Iris pigment epithelial cell (primary cell): ENCODE results near the genes AATF, HNF1B and SRCIN1.

DNA sequence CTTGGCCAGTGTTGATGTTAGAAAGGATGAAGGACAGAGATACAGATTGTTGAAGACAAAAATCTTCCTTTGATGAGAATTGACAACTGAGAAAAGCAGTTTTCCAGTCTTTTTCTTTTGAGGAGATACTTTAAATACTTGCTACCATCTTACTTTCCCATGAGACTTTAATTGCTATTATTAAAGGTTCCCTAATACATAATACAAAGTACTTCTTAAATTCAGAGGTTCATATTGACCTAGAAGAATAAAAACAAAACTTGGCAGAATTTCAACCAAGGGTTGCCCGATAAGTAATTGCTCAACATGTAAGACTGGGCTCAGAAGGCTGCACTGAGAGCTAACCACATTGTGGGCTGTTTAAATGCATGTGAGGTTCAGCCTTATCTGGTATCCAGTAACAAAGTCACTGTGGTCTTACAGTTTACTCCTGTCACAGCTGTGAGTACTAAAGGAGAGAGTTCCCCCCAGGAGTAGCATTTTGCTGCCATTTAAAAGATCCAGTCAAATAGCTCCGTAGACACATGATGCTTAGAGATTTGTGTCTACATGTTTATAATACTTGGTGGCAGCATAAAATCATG lies 1.7 kb upstream of the DHRS11 start:
- RRBS = no CpG with 5 or more reads among the region's 2 CpGs

- RRBS = no CpG with 5 or more reads among the region's 8 CpGs
Observed at GRCh38 chr17:36642601-36642862, 41.1 kb downstream of the MRM1 start.

GRCh38 chr17:36727654-36728274 lies 126.4 kb downstream of the MRM1 start:
- RRBS = no CpG with 5 or more reads among the region's 13 CpGs

- RRBS = no CpG with 5 or more reads among the region's 21 CpGs
Observed at GRCh38 chr17:36807528-36807989, 129.7 kb upstream of the LHX1 start.

DNA sequence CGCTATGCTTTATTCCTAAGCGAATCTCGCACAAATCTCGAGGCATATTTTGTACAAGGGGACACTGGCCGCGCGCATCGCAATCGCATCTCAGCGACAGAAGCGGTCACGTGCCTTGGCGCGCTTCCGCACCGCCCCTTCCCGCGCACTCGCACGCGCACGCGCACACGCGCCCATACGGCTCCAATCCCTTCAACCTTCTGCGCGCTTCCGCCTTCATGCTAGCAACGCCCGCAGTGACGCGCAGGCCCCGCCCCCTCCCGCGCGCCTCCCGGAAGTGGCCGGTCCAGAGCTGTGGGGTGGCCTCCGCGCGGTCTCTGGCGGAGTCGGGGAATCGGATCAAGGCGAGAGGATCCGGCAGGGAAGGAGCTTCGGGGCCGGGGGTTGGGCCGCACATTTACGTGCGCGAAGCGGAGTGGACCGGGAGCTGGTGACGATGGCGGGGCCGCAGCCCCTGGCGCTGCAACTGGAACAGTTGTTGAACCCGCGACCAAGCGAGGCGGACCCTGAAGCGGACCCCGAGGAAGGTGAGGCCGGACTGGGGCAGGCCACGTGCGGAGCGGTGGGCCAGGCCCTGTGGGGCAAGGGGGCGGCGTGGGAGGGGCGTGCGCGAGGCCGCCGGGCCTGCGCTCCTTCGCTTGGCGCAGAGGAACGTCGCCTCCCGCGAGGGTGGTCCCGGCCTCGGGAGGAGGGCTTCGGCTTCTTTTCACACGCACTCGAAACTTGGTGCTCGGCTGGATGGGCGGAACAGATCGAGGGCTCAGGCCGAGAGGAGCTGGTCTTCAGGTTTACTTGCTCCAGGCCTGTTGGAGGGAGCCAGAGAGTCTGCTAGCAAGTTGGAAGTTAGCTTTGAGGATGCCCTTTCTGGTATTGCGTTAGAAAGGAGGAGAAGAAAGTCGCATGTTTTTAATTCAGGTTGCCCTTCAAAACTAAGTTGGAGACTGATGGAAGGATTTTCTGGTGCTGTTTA lies at the start of gene AATF:
TSS of gene AATF (plus strand) at position 265 of the 970 bp plus-strand sequence.
- RRBS = no CpG with 5 or more reads among the region's 94 CpGs

DNA sequence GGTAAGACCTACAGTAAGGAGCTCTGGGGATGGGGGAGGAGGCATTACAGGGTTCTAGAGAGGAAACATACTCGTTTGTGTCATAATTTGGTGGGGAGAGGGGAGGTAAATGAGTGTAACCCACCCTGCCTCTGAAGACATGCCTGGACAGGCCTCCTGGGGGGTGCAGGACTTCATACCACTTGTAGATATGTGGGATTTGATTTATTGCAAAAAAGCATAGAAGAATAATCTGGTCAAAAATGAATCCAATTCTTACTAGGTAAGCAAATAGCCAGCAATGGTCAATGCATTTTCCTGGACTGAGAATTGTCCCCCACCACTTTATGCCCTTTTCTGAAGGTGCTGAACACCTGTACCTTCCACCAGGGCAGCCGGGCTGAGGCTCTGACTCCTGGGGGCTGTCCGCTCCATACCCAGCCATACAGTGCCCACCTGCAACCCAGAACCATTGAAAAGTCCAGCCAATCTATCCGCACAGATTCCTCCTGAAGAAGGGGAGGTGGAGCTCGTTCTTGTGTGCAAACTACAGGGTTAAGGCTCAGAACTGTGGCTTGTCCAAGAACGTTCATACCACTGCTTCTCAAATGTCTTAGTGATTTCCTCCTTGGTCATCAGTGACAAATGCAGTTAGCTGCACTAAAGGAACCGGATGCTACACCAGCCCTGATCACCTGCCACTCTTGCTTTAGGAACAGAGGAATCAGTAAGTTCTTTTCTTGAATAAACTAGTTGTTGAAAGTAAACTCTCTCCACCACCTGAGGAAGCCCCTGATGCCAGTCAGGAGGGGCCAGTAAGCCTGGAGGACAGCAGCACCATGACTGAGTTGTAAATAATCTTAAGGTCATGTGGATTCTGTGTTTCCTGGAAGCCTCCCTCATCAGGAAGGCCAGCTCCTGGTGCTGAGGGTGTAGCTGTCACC lies 136.8 kb downstream of the AATF start:
- RRBS = no CpG with 5 or more reads among the region's 7 CpGs

DNA sequence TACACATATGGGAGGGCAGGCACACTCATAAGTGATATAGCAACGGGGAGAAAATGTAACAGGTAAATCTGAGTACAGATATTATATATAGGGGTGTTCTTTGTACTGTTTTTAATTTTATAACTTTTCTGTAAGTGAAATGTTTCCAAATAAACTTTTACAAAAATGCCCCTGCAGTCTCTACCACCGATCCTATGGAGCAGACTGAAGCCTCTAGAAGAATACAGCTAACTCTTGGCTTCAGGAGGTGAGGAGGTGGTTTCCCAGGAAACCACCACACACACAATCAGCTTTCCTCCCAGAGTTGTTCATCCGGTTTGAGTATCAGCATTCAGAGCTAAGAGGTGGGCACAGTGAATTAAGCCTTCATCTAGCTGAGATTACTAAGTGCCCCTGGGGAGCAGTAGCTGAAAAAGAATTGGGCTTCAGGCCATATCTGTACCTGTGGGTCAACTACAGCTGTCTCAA lies 139.6 kb downstream of the AATF start:
- RRBS = no CpG with 5 or more reads among the region's 3 CpGs

DNA sequence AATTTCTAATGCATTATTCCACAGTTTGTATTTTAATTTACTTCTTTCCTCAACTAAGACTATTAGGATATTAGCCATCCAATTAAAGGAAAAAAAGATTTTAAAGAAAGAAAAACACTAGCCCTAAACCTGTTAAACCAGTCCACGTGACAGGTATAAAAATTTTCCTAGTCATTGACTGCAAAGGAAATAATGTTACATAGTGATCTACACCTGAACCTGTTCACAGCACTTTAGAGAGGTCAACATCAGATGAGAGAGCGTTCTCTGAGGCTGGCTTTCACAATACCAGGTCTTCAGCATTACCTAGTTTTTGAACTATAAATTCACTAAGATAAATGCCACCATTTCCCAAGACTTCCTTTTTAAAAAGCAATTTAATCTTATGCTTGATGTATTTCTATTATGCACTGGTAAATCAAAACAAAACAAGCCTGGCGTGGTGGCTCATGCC lies 19.0 kb upstream of the C17orf78 start:
- RRBS = no CpG with 5 or more reads among the region's 3 CpGs

GRCh38 chr17:37449939-37450838 lies 39.5 kb upstream of the DUSP14 start:
- RRBS = no CpG with 5 or more reads among the region's 8 CpGs

DNA sequence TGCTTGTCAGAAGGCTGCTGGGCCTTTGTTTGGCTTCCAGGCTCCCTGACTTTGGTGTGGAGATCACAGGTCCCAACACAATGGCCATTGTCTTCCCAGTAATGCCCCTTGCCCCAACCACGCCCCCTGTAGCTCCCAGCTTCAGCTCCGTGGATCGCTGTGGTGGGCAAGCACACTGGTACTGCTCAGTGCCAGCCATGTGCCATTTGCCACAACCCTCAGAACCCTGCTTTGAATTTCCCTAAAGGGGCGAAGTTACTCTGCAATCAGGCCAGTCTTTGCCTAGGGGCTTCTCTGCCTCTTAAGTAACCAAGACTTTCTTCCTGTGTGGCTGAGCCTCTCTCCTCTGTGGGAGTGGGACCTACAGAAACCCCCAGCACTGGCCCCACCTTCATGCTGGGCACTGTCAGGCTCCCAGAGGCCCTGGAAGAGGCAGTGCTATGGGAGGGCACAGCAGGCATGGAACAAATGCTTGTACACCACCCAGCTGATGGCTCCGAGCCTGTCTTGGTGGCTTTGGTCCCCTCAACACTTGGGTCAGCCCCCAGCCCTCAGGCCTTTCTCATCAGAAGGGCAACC lies 14.7 kb downstream of the HNF1B start:
- RRBS = no CpG with 5 or more reads among the region's 5 CpGs

- RRBS = no CpG with 5 or more reads among the region's 5 CpGs
Observed at GRCh38 chr17:37744998-37745151, at the start of gene HNF1B. Gene HNF1B, minus strand, starts transcription at chr17:37745059.

DNA sequence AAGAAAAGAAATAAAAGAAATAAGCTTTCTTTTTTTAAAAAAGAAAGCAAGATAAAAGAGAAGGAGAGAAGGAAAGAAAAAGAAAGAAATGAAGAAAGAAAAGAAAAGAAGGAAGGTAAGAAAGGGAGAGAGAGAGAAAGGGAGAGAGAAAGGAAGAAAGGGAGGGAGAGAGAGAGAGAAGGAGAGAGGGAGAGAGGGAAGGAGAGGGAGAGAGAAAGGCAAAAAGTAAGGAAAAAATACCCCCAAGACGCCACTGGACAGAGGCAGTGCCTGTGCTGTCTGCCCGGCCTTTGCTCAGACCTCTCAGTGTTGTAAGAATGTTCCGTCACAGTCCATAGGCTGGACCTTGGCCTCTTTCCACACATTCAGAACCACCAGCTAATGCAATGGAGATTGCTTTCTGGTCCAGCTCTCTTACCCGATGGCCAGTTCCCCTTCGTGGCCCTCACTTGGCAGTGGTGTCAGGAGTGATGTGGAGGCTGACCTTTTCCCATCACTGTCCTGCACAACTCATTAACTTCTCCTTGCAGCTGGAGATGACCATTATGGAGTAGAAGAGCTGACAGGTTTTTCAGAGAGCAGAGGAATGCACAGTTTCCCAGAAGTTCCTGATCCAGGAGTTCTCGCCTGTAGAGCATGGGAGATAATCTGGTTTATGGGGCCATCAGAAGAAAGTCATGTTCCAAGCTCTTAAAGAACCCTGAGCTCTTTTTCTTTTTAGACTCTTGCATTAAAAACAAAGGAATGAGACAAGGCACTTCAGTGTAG lies 14.4 kb upstream of the HNF1B start:
- RRBS = no CpG with 5 or more reads among the region's 6 CpGs

GRCh38 chr17:37884438-37884927 lies 39.7 kb upstream of the TBC1D3K start:
- RRBS = no CpG with 5 or more reads among the region's 7 CpGs

DNA sequence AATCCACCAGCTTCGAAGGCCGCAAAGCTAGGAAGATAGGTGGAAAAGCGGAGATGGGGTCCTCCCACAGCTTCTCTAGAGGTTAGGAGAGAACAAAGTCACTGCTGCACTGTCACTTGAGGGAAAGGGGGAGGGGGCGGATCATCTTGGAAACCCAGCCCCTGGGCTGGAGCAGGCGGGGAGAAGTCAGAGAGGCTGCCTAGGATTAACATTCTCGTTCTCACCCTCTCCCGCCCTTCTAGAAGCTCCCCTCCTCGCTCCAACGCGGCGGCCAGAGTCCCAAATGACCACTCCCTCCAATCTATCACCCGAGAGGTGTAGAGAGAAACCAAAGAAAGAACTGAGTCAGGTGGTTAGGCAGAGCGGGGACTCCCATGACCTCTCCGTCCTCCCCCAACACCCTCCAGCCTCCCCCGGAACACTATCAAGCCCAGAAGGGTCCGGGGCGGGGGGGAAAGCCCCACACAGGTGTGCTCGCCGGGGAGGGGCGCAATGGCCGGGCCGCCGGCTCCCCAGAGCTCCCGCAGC lies 40.8 kb upstream of the MRPL45 start:
- RRBS = no CpG with 5 or more reads among the region's 24 CpGs

DNA sequence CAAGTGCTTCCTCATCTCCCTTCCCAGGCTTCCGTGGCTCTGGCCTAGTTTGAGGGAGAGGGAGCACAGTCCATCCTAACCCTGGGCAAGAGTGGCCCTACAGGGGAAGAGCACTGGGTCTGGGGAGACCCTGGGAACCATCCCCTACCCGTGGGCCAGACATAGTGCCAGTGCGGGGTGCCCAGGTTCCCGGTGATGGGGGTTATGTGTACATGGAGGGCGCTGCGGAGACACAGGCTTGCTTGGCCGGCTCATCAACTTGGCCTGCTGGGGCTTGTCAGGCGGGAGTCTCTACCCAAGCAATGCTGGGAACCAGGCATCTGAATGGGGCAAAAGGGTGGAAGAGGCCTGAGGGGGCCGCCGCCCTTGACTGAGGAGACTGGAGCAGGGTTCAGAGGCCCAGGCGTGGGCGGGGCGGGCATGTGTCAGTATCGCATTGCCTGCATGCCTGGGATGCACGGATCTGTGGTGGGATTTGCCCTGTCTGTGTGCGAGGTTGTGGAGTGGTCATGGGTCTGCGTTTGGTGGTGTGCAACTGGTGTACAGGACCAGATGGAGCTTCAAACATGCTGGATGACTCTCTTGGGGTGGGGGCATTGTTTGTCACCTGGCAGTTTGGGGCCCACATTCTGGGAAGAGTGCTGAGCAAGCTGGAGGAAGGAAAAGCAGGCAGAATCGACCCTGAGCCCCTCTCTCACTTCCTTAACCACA lies 21.1 kb downstream of the ARHGAP23 start:
- RRBS = no CpG with 5 or more reads among the region's 18 CpGs

- RRBS = no CpG with 5 or more reads among the region's 12 CpGs
Observed at GRCh38 chr17:38454524-38455170, 26.4 kb downstream of the ARHGAP23 start.

DNA sequence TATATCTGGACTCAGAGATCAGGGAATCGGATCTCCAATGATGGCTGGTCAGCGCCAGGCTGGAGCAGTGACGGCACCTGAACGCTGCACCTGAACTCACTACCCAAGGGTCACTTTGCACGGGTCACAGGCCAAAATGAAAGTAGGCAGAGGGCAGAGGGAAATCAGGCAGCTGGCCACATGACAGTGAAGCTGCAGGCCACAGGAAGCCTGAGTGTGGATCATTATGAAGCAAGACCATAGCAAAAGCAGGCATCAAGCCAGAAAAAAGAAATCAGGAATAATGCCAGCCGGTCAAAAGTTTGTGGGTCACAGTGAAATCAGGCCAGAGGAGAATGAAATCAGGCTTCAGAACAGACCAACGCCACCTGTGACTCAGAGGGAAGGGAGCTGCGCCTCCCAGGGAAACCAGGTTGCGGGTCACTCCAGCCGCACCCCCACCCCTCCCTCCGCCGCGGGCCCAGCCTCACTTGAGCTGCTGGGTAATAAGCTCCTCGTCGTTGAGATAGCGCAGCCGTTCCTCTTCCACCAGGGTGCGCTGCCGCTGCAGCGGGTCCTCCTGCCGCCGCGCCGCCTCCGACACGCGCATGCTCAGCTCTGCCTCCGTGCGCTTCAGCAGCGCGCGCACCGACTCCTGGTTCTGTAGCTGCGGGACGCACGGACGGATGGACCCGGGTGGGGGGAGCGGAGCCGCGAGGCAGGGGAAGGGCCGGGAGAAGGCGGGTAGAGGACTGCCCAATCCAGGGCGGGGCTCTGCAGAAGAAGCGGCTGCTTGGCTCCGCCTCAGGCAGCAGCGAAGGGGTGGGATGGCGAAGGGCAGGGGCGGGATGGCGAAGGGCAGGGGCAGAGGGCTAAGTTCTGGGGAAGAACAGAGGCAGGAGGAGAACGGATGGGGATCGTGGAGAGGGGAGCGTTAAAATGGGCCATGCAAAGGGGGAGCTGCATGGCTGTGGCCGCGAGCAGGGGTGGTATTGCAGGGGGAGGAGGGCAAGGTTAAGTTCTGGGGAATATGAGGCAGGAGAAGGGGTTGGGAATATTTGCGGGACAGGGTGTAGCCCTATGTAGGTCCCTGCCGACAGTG lies 47.7 kb downstream of the SRCIN1 start:
- RRBS = no CpG with 5 or more reads among the region's 57 CpGs

DNA sequence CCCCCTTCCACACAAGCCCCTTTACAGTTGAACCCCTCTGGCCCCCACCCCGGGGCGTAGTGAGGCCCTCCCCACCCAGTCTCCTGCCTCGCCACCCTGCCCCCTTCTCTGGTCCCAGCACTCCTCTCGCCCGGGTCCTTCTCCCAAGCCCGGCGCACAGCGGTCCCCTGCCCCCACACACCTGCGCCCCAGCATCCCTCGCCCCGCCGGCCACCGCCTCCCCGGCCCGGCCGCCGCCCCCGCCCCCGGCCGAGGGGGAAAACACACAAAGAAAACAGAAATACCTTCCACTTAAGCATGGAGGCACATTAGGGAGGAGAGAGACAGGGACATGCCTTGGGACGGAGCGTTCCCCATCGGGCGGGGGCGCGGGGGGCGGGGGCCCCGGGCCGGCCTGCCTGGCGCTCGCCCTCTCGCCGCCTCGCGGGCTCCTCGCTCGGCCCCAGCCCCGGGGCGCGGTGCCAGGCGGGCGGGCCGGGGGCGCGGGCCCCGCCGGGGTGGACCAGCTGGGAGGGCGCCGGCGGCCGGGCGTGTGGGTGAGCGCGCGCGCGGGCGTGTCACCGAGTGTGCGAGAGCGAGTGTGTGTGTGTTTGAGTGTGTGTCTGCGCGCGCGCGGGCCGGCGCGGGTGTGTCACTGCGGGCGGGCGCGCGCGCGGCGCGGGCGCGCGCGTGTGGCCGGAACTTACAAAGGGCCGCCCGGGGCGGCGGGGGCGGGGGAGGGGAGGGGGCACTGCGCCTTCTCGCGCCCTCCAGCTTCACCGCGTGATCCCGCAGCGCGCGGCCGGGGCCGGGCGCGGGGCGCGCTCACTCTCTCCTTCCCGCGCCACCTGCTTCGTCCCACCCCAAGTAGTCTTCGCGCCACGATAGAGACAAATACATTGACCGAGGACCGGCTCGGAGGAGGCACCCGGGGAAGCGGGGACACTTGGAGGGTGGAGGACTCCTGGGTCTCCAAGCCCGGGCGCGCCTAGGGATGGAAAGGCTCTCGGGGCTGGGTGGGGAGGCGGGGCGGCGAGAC lies at the start of gene SRCIN1:
TSS of gene SRCIN1 (minus strand) at position 604 of the 1,018 bp plus-strand sequence.
- RRBS = no CpG with 5 or more reads among the region's 121 CpGs

DNA sequence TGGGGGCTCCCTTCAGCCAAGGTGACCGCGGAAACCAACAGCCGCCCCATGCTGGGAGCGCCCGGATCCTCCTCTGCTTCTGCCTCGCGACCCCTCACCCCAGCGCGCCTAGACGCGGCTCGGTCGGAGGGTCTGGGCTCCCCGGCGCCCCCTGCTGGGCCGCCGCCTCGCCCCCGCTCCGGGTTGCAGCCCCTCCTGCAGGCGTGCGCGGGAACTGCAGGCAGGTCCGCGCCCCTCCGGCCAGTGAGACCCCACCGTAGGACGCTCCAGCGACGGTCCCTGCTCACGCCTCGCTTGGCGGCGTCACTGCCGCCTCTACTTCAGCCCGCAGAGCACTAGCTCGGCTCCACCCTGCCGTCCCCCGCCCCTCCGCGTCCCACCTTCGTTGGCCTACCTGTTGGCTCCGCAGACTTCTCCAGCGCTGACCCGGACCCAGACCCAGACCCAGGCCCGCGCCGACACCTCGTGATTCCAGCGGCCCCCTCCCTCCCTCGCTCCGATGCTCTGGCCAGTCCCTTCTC lies 675 bp upstream of the SRCIN1 start:
- RRBS = no CpG with 5 or more reads among the region's 52 CpGs

GRCh38 chr17:38702912-38703191 lies 2.2 kb upstream of the MLLT6 start:
- RRBS = no CpG with 5 or more reads among the region's 21 CpGs